Frontal cortex (tissue), 2 donors: Measurements from ENCODE around the gene LMAN2.

- RAMPAGE, long total RNA, result no peak
Observed at GRCh38 chr5:177351523-177352377, at the start of gene LMAN2. Gene LMAN2, minus strand, starts transcription at chr5:177351668.

- RAMPAGE, long total RNA, result no peak
Observed at GRCh38 chr5:177409169-177409381, 289 bp downstream of the F12 start.

GRCh38 chr5:177435135-177435661, 8.7 kb downstream of the GRK6 start:
- RAMPAGE, long total RNA, result no peak

DNA sequence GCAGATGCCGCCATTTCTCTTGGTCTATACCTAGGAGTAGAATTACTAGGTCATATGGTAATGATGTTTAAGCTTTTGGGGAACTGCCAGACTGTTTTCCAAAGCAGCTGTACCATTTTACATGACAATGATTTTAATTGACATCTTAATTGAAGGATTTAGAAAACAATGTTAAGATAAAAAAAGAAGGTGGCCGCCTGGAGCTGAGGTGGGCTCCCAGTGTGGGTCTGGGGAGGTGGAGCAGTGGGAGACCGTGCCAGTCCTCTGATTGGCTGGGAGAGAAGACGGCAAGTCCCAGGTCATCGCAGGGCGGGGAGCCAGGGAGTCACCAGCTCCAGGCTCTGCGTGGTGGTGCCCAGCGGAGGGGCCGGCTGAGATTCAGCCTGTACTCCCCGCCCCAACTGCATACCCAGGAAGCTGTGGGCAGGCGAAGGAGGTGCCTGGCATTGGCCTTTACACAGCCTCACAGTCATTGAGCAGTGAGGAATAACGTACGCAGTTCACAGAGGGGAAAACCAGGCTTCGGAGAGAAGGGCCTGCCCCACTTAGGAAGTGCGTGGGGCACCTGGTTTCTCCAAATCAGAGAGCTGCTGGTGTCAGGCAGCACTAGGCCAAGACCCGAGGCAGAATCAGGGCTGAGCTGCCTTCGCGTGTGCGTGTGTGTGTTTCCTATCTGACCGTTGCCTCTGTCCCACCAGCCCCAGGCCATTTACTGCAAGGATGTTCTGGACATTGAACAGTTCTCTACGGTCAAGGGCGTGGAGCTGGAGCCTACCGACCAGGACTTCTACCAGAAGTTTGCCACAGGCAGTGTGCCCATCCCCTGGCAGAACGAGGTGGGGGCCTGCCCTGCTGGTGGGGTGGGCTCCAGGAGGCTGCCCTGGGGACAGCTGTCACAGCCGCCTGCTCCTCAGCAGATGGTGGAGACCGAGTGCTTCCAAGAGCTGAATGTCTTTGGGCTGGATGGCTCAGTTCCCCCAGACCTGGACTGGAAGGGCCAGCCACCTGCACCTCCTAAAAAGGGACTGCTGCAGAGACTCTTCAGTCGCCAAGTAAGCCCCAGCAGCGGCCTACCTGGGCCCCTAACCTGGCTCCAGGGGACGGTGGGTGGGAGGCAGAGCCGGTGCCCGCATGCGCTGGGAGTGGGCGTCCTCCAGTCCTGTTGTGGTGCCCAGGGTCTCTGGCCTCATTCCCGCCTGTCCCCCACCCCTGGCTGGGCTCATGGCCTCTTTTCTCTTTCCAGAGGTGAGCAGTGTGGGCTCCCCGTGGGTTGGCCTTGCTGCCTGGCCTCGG, 6.2 kb upstream of the PRR7 start:
- RAMPAGE, long total RNA, result no peak

- RAMPAGE, long total RNA, result no peak
Observed at GRCh38 chr5:177448854-177449760, 2.5 kb downstream of the PRR7 start.

- RAMPAGE, long total RNA, result no peak
Observed at GRCh38 chr5:177495322-177496005, 1.9 kb downstream of the PDLIM7 start.

DNA sequence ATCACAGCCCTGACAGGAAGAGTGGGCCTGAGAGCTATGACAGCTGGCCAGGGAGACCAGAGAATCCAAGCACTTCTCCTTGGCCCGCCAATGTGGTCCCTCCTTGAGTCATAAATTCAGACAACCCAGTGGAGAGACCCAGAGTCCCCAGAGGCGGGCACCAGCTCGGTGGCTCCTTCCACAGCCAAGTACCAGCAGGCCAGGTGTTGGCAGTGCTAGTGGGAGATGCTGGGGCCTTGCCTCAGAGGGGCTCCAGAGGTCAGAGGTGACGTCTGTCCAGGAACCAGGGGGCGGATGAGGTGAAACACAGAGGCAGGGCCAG, 1.6 kb upstream of the DOK3 start:
- RAMPAGE, long total RNA, result no peak

- RAMPAGE, long total RNA, result no peak
Observed at GRCh38 chr5:177939183-177940129, 56.6 kb downstream of the PROP1 start.

DNA sequence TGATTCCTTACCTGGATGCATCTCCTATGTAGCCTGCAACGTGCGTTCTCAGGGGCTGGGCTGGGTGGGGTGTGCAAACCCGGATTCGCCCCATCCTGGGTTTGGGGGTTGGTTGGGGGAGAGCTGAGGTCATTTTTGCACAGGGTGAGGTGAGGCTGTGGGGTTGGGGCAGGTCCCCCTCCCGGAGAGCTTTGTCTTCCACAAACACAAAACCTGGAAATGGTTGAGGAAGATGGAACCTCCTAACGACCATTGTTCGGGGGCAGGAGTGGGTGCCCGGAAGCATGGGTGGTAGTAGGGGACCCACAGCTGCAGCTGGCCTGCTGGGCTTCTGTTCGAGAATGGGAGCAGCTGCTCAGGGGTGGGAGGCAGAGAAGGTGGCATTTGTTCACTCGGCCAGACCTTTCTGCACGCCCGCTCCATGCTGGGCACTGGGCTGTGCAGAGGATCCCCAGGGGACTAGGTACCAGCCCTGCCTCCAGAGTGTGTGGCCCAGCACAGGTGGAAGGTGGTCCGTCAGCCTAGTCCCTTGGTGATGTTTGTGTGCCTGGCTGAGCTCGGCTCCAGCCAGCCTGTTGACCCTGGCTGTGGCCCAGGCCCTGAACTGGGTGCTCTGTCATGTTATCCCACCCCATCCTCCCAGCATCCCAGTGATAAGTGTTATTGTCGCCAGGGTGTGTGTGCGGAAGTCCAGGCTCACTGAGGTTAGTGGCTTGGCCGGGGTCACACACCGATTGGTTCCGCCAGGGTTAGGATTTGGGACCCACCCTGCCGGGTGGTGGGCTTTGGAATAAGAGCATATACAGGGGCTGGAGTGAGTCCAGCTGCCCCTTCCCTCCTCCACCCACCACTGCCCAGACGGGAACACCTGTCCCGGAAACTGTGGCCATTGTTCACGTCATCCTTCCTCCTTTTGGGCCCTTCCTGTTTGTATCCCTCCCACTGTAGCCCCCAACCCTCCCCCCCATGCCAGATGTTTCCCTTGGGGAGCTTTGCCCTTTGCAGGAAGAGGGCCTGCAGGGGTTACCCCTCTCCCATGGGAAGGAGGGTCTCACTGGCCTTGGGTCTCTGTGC, 4.7 kb downstream of the N4BP3 start:
- RAMPAGE, long total RNA, result no peak

GRCh38 chr5:178215081-178215895, 11.0 kb downstream of the HNRNPAB start:
- RAMPAGE, long total RNA, result no peak

DNA sequence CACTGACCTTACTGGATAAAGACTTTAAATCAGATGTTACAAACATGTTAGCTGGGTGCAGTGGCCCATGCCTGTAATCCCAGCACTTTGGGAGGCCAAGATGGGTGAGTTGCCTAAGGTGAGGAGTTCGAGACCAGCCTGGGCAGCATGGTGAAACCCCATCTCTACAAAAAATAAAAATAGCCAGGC, 12.3 kb downstream of the HNRNPAB start:
- RAMPAGE, long total RNA, result no peak

DNA sequence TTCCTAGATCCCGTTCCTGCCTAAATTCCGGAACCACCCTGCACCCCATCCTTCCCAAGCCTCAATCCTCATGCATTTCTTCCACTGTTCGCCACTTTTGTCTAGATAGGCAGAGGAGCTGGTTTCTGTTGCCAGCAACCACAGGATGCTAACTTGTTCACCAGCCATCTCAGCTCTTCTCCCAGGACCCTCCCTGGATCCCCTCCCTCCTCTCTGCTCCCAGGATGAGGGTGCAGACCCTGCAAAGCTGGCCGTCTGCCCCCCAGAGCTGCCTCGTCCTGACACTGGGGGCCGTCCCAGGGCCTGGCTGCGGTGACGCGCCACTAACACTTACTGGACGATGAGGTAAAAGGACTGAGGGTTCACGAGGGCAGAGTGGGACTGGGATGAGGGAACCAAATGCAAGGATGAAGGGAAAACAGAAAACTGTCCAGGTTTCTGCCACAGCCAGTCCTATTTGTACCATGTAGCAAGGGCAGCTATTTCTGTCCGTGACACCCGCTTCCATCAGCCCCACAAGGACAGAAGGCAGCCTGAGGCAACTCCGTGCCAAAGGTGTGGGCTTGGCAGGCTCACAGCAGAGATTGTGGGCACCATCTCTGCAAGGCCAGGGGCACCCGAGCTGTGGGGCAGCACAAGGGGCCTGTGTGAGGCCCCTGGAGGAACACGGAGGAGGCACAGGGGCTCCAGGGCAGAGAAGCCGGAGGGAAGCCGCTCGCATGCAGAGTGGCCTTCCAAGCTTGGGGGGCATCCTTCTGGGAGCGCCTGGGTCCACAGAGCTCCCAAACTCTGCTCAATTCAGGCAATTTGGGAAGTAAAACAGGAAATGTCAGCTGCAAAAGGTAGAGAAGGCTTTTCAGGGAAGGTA, 43.7 kb downstream of the COL23A1 start:
- RAMPAGE, long total RNA, result no peak

- RAMPAGE, long total RNA, result no peak
Observed at GRCh38 chr5:178589006-178589594, 1.1 kb downstream of the COL23A1 start.

DNA sequence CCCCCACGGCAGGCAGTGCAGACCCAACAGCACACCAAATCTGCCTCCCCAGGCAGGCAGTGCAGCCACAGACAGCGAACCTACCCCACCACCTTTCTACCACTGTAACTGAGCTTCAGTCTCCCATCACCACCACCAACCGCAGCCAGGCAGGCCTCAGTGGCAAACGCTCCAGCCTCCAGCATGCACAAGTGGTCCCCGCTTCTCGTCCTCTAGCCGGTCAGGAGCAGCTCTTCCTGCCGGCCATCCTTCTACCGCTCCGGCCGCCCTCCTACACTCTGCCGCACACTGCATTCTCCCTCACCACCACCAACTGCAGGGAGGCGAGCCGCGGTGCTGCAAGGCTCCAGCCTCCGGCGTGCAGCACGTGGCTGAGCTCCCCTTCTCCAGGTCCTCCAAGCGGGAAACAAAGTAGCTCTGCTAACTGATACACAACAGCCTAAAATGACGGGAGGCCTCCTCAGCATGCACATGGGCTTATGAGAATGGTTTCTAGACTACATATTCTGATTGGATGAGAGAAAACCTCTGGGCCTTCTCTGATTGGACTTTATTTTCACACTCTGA, 27.3 kb upstream of the ZNF354B start:
- RAMPAGE, long total RNA, result no peak

DNA sequence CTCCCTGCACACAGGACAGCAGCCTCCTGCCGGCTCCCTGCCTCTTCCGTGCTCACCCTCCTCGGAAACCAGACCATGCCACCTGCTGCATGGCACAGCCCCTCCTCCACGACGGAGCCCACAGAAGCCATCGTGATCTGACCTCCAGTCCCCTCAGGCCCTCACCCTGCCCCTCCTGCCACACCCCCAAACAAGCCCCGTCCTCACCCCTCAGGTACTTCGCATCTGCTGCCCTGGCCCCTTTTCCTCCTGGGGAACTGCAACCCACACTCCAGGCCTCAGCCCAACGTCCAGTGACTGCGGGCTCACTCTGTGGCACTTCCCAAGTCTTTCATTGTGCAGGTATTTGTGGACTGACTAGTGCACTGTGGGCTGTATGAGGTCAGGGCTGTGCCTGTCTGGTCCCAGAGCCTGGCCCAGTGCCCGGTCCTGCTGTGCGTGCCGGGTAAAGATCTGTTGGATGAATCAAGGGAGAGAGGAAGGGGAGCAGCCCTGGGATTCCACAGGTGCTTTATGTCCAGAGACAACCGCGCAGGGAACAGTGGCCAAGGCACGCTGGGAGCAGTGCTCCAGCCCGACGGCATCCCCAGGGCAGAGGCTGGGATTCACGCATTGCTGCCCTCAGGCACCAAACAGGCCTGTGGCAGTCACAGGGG, 86.1 kb downstream of the ADAMTS2 start:
- RAMPAGE, long total RNA, result no peak

GRCh38 chr5:179344604-179345145, 586 bp downstream of the ADAMTS2 start:
- RAMPAGE, long total RNA, result no peak

DNA sequence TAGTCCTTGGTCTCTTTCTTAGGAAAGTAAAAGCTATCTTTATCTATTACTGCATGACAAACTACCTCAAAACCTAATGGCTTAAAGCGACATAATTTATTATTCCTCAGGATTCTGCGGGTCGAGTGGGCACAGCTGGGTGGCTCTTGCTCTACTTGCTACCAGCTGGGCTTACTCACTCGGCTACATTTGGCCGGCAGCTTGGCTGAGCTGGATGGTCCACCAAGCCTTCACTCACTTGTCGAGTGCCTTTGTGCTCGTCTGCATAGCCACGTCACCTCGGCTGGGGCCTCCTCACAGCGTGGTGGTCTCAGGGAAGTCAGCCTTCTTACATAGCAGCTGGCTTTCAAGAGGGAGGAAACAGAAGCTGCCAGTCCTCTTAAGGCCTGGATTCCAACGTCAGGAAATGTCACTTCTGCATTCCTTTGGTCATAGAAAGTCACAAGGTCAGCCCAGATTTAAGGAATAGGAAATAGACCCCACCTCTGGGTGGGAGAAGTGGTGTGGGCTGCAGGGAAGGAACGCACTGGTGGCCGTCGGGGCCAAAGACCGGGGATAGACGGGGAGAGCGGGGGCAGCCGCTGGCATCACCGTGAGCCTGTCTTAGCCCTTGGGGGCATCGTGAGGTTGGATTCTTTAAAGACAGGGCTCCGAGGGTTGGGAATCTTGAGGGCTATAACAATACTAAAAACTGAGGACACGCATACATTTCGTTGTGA, 75.1 kb upstream of the RUFY1 start:
- RAMPAGE, long total RNA, result no peak

DNA sequence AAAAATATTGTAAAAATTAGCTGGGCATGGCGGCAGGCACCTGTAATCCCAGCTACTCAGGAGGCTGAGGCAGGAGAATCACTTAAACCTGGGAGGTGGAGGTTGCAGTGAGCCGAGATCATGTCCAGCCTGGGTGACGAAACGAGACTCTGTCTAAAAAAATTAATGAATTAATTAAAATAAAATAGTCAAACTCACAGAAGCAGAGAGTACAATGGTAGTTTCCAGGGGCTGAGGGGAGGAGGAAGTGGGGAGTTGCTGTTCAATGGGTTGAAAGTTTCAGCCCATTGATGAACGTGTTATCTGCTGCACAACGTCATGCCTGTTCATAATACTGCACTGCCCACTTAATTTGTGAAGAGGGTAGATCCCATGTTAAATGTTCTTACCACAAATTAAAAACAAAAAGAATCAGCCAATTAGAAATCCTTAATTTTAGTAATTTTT, 16.5 kb upstream of the RUFY1 start:
- RAMPAGE, long total RNA, result no peak

GRCh38 chr5:179723249-179724041, 9.2 kb upstream of the MAML1 start:
- RAMPAGE, long total RNA, result no peak

GRCh38 chr5:179796450-179796867, 2.7 kb downstream of the LTC4S start:
- RAMPAGE, long total RNA, result no peak